HCT116 (cell line): ENCODE measurements around a stretch of chr2.

GRCh38 chr2:3597000-3597977 lies 2.4 kb downstream of the COLEC11 start:
- RRBS, result 85% methylated on average over 4 of the region's 22 CpGs

- RRBS, result 87% methylated on average over 7 of the region's 36 CpGs
Observed at GRCh38 chr2:3704038-3704516, 702 bp downstream of the DCDC2C start.

- RRBS, result 85% methylated on average over 9 of the region's 22 CpGs
Observed at GRCh38 chr2:5690773-5691143, 1.4 kb upstream of the SOX11 start.

GRCh38 chr2:5725654-5726257 lies 33.6 kb downstream of the SOX11 start:
- RRBS, result 60% methylated on average over 4 of the region's 19 CpGs

DNA sequence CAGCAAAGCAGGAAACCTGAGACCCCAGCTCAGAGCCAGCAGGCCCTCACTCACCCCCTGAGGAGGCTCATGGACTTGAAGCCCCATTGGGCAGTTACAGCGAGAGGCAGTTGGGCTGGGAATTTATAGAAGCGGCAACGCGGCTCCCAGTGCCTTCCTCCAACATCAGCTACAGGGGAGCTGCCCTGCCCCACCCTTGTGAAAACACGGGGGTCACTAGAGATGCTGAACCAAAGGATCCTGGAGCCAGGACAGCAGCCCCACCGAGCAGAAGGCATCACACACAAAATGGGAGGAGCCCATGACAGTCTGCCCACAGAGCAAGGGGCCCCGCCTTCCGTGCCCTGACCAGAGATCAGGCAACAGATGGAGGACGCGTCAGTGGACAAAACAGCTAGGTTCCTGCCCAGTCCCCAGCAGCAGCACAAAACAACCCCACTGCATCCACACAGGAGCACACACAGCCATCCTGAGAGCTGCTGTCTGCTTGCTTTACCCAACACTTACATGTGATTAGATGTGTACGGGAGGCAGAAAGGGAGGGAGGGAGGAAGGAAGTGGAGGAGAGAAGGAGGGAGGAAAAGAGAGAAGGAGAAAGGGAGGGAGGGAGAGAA lies 52.6 kb downstream of the CMPK2 start:
- RRBS, result no CpG with 5 or more reads among the region's 11 CpGs

DNA sequence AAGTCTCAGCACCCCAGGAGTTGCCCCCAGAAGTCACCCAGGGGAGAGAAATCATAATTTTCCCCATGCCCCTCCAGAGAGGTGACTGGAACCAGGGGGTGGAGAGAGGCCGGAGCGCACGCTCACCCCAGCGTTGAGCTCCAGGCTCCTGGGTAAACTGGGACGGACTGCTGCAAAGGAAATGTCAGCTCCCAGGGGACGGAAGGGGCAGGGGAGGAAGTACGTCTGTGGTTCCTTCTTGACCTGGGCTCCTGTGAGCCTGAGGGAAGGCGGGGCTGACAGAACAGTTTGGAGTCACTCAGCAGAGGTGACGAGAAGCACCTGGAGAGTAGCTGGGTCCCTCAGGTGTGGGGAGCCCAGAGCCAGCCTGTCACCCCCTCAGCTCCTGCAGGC lies 44.5 kb downstream of the CMPK2 start:
- RRBS, result no CpG with 5 or more reads among the region's 9 CpGs

GRCh38 chr2:6992106-6992503 lies 74.9 kb downstream of the RNF144A start:
- RRBS, result no CpG with 5 or more reads among the region's 9 CpGs

DNA sequence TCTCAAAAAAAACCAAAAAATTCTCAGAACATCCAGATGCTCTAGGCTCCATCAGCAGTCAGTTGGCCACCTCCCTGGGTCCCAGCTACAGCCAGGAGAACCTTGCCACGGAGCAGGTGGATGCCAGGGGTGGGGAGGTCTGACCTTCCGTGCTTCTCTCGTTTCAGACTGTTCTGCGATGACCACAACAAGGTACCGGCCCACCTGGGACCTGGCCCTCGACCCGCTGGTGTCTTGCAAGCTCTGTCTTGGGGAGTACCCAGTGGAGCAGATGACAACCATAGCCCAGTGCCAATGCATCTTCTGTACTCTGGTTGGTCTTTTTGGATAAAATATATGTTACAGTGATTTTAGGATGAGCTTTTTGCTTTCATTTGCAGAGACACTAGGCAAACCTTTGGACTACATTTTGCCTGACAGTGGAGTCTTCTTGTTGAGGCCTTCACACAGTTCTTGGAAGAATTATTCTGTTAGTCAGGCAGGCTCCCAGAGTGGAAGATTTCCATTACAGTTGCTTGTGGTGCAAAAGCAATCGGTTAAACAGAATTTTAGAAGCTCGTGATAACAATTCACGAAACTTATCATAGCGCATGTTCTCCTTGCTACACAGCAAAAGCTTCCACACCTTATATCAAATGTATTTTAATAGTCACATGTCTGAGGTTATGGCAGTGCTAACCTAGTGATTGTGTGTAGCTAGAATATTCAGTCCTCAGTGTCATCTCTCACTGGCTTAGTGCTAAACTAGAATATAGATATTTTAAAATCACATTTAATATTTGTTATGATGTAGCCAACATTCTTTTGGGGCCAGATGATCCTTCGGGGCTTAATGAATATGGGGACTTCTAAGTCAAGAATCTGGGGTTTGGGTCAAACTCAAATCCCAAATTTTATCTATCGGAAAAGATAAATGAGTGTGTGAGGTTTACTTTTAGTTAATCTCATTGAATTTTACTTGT lies 79.8 kb downstream of the RNF144A start:
- RRBS, result no CpG with 5 or more reads among the region's 13 CpGs

- RRBS, result 100% methylated on average over 2 of the region's 17 CpGs
Observed at GRCh38 chr2:7090071-7090551, 172.9 kb downstream of the RNF144A start.

DNA sequence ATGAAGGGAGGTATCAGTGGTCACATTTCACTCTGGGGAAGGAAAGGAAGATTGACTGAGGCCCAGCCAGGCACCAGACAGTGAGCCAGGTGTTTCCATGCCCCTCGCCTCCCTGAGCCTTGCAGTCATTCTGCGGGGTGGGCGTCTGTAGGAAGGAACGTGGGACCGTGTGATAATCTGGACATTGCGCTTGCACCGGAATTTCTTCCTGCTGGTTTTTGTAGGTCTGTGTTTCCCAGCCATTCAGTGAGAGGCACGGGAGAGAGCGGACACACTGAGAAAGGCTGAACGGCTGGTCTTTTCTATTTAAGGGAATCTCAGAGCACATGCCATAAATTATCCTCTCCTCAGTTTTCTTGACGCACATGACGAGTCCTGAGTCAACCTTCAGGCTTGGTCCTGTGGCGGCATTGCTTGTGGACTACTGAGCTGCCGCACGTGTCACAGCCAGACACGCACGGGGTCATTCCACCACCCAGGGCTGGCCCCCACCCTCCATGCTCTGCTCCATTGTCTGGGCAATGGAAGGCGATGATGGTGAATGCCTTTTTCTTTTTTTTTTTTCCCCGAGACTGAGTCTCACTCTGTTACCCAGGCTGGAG lies 519.3 kb upstream of the ID2 start:
- RRBS, result no CpG with 5 or more reads among the region's 19 CpGs

DNA sequence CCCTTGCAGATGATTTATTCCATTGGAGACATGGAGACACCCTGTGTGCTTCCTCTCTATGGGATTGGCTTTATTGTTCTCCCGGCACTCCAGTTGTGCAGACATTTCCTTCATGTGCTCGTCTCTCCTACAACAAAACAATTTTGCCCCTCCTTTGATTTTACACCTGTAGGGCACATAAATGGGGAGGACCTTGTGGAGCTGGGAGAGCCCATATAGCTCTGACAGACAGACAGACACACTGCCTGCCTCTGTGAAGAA lies 446.6 kb upstream of the ID2 start:
- RRBS, result no CpG with 5 or more reads among the region's 2 CpGs

DNA sequence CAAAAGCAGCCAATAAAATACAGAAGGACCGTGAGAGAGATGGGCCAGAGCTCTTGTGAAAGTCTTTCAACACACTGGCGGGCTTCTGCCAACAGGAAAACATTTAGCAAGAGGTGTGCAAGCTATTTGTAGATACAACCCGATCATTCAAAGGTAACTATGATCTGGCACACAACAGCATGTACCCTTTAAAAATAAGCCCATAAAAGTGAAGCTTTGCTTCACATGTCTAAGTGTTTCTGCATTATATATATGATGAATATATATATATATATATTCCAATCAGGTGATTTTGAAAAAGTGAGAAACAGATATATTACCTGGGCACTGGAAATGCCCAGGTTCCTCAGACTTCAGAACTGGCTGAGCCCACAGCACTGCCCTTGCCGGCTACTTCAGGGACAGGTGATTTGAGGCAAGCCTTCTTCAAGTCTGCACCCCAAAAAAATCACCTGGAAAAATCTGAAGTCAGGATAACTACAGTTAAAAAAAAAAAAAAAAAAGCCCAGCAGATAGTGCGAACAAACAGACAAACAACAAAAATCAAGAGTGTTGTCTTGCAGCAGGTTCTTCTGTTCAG lies 267.8 kb upstream of the ID2 start:
- RRBS, result no CpG with 5 or more reads among the region's 5 CpGs

DNA sequence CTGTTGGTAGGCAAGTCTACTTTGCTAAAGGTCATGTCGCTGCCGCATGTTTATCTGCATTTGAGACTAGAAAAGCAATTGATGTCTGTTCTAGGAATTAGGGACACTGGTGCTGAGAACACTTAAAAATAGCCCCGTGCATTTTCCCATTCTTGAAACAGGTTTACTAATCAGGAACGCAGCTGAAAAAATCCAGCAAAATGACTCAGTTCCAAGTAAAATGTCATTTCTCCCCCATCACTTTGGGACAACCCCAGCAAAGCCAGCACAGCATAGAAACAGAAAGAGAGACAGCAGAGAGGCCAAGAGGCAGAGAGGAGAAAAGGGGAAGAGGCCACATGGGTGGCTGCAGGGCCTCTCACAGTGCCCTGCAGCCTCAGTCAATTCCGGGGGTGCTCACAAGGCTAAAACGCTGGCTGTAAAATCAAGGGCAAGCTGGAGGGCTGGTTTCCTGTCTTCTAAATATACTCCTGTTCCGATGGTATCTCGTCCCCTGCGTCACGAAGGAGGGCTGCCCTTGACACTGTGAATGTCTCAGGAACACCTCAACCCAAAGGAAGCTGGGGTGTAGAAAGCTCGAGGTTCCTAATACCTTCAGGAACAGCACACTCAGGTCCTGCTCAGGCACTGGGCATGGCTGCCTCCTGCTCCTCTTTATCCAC lies 166.6 kb upstream of the ID2 start:
- RRBS, result no CpG with 5 or more reads among the region's 11 CpGs

DNA sequence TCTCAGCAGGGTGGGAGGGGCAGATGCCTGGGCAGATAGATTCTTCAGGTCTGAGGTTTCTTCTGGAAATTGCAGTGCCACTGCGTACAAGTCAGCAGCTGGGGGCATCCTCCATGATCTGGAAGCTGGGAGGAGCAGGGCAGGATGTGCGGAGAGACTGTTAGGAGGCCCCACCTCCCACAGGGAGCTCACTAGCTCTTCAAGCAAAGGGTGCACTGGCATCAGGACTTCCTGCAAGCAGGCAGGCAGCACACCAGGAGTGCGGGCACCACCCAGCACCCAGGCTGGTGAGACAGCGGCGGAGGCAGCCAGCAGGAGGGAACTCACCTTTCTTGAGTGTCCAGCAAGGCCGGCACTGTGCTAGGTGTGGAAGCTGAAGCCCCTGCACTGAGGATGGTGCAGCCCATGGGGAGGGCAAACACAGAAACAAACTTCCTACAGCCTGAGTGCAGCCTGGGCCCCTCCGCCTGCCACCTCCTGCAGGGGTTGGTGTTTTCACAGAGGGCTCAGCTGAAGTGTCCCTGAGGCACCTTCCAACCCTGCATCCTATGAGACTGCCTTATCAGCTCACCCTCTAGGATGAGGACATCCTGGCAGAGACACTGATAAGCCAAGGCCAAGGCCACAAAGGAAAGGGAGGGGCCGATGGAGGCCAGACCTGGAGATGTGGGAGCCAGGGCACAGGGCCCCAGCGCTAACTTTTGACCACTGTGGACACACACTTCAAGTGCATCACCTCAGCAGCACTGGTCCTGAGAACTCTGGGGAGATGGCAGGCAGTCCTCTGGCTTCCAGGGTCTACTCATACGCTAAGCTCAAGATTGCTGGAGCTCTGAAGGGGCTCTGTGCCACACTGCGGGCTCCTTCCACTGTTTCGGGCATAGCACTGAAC lies 100.5 kb upstream of the ID2 start:
- RRBS, result no CpG with 5 or more reads among the region's 12 CpGs

DNA sequence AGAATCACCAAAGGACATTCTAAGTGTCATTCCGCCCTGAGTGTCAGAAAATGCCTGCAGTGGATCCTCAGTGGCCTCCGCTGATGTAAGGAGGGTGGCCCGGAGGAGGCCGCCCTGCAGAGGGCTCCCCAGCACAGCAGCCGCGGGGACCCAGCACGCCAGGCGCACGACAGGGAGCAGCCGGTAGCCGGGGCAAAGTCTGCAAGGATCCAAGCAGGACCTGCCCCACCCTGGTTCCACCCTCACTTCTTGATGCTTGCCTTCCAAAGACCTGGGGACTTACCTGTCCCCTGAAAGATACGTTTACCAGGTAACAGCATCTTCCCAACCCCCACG lies 54.1 kb upstream of the ID2 start:
- RRBS, result 89% methylated on average over 6 of the region's 13 CpGs

DNA sequence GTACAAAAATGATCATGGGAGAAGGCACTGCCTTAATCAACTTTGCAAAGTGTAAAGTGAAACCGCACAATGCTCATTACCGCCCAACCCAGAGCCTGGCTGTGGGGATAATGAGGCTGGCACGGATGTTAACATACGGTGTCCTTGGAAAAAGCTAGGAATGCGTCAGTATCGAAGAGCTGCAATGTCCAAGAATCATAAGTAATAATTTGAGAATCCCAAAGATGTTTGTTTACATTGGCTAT lies 2.1 kb upstream of the ID2 start:
- RRBS, result no CpG with 5 or more reads among the region's 6 CpGs

DNA sequence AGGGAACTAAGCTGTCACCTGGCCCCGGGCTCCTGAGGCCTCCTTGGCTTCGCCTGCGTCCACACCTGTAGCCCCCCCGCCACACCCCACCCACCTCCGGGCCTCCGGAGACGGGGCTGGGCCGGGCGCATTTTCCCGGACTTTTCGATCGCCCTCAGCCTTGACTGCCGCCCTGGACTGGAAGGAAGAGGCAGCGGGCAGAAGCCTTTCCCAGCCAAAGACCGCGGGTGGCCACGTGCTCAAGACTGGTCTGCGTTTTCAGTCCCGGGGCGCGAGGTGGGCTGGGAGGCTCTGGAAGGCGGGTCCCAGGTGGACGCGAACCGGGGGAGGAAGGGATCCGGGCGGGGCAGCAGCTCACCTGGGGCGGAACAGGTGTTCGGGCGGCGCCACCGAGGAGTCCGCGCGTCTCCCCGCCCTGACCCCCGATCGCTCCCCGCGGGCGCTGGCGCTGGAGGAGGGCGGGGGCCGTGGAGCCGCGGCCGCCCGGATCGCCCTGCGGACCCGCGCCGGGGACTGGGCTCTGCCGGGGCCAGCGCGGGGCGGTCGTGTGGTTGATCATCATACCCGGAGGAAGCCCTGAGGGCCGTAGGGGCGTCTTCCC lies 3.2 kb downstream of the ID2 start:
- RRBS, result 3% methylated on average over 17 of the region's 61 CpGs

- RRBS, result 1% methylated on average over 56 of the region's 75 CpGs
Observed at GRCh38 chr2:8685528-8686346, 3.9 kb downstream of the ID2 start.

GRCh38 chr2:9145110-9145550 lies 61.5 kb upstream of the ASAP2 start:
- RRBS, result 71% methylated on average over 1 of the region's 7 CpGs

DNA sequence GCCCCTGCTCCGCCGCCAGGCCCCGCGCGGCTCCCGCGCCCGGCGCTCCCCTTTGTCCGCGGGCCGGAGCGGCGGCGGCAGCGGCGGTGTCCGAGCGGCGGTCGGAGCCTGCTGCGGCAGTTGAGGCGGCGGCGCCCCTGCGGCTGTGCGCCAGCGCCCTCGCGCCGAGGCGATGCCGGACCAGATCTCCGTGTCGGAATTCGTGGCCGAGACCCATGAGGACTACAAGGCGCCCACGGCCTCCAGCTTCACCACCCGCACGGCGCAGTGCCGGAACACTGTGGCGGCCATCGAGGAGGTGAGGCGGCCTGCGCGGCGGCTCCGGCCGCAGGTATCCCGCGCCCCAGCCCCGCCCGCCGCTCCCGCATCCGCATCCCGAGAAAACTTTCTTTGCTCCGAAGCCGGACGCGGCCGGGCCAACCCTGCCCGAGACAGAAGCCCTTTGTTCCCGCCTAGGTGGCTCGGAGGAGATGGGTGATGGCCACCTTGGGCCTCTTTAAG lies 371 bp downstream of the ASAP2 start:
- RRBS, result 1% methylated on average over 37 of the region's 67 CpGs